Non-pigmented ciliary epithelial cell (primary cell): Measurements from ENCODE around the gene EOMES.

DNA sequence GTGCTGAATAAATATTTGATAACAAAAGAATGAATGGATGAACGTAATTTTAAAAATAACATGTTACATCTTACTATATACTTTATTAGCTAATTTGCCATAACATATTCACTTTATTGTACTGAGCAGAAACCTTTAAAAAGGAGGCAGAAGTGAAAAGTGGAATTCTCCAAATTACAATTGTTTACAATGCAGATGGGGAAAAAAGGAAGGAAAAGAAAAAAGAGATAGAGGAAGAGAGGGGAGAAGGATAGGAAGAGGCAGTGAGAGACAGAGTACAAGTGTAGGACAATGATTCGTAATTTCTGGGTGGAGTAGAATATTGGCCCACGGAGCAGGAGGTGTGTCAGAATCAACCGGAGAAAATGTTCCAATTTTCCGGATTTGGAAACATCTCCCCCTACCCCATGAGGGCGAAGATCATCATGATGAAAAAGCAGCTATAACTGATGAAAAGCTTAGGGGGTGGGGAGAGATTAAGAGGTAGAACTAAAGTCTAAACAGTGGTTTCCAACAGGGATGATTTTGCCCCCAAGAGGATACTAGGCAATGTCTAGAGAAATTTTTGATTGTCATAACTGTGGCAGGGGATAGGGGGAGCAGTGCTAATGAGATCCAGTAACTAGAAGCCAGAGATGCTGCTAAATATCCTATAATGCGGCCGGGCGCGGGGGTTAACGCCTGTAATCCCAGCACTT, 16.1 kb downstream of the THRB start:
- RRBS = no CpG with 5 or more reads among the region's 11 CpGs

DNA sequence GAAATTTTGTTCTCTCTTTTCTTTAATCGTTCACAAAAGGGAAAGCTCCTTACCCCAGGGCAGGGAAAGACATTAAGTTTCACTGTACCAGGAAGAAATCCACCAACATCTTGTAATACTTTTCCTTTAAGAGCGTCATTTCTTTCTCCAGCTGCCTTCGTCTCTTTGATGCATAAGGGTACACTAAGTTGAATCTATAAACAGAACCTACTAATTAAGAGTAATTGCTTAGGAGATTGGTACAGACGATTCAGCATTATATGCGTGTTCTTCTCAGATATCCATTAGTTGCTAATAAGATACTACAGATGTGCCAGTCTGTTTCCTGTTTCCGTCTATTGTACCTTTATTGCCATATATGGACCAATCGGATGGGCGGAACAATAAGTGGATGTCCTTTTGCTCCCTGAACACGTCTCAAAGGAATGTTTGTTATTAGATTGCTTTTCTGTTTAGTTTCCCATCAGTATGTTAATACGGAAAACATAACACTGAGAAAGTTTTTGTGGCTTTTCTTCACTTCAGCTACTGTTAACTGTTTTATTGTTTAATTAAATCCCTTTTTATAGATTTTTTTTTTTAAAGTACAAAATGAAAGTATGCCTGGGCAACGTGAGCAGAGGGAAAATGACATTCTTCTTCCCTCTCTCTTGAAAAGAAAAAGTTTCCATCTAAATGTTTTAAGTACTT, 276.6 kb upstream of the RARB start:
- RRBS = no CpG with 5 or more reads among the region's 11 CpGs

DNA sequence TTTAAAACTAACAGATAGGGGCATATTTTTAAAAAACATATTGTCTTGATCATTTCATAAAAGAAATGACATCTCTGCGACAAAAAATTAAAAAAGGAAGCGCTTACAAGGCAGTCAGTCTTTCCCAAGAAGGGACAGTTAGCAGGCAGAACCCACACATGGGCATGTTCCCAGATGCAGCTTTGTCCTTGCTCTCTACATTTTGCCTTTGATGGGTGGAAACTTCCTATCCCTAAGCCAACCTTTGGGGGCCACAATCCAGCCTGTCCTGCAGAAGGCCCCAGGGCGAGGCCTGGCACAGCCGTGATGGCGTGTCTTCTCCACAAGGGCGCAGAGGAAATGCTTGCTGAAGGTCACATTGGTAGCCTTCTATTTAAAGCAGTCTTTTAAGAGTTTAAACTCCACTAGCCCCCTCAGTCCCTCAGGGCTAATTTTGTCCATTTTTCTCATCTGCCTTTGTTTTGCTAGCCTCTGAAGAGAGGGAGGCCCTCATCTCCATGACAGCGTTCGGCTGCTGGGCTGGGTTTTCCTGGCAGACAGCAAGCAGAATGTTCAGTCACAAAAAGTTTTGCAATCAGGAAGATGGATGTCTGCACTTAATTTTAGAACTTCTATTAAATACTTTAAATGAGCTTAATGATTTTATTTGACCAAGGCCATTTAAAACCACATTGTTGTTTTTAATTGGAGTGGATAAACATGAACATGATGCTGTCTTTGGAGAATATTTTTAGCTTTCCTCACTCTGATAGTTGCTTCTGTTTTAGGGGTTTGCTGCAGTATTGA, 40.8 kb downstream of the RARB start:
- RRBS = no CpG with 5 or more reads among the region's 8 CpGs

GRCh38 chr3:25568450-25568989, 96.2 kb downstream of the TOP2B start:
- RRBS = no CpG with 5 or more reads among the region's 8 CpGs

GRCh38 chr3:25572342-25572860, 92.3 kb downstream of the TOP2B start:
- RRBS = no CpG with 5 or more reads among the region's 5 CpGs

DNA sequence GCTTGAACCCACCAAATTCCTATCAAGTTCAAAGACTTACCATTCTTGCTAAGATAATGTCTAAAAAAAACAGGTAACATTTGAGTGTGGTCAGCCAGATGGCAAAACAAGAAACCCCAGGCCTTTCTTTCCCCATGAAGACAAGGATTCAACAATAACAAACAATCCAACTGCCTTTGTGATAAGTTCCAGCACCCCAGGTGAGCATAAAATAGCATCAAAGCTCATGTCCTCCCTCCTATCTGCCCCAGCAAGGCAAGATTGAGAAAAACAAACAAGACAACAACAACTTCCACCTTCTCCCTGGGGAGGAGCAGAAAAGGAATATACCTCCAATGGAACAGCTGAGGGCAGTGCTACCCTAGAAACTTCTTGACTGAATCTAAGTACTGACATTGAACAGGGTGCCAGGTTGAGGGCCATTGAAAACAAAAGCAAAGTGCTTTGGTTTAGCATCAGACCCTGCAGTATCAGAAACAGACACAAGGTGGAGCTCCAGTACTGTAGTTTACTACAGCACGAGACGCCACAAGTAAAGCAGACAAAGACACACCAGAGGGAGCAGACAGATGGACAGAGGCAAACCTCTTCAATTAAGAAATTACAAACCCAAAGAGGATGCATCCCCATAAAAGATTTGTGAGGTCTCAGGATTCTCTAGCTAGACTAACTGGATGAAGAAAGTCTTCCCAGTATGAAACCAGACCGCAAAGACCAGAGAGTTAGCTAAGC, 16.8 kb downstream of the TOP2B start:
- RRBS = no CpG with 5 or more reads among the region's 3 CpGs

DNA sequence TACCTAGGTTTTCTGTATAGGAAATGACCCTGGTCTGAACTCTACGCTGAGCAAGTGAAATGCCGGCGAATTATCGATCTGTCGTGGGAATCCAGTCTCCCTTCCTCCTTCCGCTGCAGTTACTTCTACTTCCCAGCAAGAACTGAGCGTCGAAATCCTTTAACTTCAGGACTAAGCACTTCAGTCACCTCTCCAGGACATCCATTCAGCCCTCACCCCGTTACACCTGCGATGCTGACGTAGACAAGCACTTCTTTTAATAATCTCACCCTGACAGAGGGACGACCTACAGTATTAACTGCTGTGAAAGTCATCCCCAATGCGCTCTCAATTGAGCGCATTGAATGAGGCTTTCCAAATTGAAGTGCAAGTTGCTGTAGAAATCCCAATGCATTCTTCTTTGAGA, 1.3 kb downstream of the TOP2B start:
- RRBS = no CpG with 5 or more reads among the region's 14 CpGs

DNA sequence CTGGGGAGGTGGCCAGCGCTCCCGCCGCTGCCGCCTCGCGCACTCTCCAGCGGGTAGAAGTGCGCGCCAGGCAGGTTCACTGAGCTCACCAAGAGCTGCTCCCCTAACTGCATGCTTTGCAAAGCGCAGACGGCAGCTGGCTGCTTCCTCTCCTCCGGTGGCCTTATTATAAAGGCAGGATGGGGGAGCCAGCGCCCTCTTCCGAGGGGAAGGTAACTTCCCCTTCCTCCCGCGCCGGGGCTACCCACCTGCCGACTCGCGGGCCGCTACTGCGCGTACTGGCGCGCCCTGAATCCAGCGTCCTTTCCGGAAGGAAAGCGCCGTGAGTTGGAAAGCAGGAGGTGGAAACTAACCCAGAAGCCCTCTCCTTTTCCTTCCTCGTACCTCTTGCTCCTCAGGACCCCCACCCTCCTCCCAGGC, at the start of gene EOMES:
Gene EOMES (minus strand): TSS at position 142 of the 420 bp plus-strand sequence.
- RRBS = 2% methylated on average over 14 of the region's 30 CpGs

- RRBS = no CpG with 5 or more reads among the region's 7 CpGs
Observed at GRCh38 chr3:28139115-28139747, 102.2 kb upstream of the CMC1 start.

GRCh38 chr3:28244095-28244563, 2.7 kb downstream of the CMC1 start:
- RRBS = no CpG with 5 or more reads among the region's 5 CpGs

DNA sequence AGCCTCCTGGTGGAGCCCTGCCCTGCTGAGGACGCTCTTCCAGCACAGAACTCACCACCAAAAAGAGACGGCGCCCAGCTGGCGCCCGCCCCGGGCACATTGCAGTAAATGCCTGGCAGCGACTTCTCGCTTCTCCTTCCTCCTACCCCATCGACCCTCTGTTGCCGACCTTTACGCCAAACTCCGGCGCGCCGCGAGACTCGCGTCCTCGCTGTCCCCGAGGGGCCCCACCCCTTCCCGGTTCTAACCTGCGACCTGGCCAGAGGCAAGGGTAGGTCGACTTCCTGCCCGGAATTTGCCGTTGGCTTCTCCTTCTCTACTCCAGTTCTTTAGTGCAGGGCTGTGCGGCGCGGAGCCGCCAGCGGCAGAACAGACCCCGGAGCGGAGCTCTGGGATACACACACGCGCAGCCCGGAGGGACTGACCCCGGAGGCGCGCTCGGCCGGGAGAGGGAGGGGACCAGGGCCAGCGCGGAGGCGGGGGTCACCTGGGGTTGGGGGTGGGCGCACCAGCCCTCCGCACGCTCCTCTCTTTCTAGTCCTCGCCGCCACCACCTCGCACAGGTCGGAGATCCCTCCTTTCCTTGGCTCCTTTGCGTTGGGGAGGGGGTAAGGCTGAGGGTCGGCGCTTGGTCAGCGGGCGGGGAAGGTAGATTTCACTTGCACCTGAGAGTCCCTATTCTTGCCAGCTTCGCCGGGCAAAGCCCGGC, 226.6 kb upstream of the AZI2 start:
- RRBS = 2% methylated on average over 29 of the region's 58 CpGs

GRCh38 chr3:28777555-28778162, 429.0 kb upstream of the AZI2 start:
- RRBS = no CpG with 5 or more reads among the region's 3 CpGs

- RRBS = no CpG with 5 or more reads among the region's 2 CpGs
Observed at GRCh38 chr3:29298771-29299218, 17.9 kb downstream of the RBMS3 start.

DNA sequence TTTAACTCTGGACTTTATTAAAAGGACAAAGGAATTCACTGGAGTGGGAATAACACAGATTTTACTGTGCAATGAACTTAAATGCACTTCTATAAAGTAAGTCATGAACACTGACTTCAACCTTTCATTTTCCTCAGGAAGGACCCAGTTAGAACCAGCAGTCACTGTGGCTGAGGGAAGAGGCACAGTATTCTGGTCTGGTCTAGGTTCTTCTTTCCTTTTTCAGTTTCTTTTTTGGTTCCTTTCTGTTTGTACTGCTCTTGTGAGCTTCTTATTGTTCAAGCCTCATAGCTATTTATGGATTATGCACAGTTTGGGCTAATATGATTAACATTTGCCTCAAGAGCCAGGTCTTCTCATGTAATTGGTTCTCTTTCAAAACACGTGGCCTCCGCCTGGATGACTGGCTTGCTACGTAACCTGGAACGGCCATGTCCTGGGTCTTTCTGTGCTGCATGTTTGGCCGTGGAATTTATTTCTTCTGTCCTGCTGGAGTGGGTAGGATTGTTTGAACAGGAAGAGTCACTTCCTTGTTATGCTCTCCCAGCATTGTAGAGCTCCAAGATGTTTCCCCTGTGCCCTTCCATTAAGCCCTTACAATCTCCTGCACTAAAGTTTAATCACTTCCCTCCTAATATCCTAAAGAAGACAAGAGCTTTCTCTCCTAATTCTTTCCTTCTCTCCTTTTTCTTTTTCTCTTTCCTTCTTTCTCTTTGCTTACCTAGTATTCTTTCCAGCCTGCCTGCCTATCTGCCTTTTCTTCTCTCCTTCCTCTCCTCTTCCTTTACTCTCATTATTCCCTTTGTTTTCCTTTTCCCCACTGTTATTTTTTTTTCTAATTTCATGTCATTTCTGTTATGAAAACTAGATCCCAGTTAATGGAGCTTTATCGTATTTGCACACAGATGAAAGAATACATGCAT, 43.5 kb downstream of the RBMS3 start:
- RRBS = no CpG with 5 or more reads among the region's 6 CpGs

GRCh38 chr3:29372862-29374093, 92.4 kb downstream of the RBMS3 start:
- RRBS = no CpG with 5 or more reads among the region's 4 CpGs

- RRBS = no CpG with 5 or more reads among the region's 9 CpGs
Observed at GRCh38 chr3:30495554-30496178, 110.7 kb upstream of the TGFBR2 start.

GRCh38 chr3:30598801-30599367, 7.5 kb upstream of the TGFBR2 start:
- RRBS = no CpG with 5 or more reads among the region's 2 CpGs

GRCh38 chr3:30615417-30616164, 9.2 kb downstream of the TGFBR2 start:
- RRBS = no CpG with 5 or more reads among the region's 3 CpGs

DNA sequence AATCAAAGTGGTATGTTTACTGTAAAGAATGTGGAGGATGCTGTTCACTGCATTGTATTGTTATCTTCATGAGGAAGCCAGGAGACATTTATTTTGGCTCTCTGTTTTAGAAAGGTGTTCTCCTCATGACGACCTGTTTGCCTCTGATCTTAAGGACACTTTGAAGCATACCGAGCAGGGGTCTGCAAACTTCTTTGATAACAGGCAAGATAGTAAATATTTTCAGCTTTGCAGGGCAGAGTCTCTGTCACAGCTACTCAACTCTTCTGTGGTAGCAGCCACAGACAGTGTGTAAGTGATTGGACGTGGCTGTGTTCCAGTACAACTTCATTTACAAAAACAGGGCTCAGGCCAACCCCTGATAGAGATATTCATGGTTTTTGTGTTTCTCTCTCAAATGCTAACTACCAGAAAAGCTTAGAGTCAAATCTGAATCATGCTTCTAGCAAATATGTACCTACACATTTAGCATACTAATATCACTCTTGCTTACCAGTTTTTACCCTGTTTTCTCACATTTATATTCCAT, 51.5 kb downstream of the TGFBR2 start:
- RRBS = no CpG with 5 or more reads among the region's 3 CpGs

DNA sequence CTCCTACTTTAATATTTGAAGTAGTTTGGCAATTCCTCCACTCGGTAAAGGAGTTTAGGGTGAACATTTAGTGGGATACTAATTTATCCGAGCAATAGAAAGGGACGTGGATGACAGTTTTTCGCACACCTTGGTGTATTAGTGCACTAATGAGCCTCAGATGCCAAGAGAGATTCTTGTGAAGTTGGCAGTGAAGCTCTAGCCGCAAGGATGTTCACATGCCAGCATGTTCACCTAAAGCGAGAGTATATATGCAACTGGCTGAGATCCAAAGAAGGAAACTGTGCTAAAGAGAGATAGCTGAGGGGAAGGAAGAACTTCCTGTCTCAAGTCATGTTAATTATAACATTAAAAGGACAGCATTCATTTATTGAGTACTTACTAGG, 58.5 kb downstream of the TGFBR2 start:
- RRBS = no CpG with 5 or more reads among the region's 6 CpGs